Left lung (tissue), 1 donor: ENCODE measurements around a stretch of chr1.

GRCh38 chr1:7267486-7267865 is 482.2 kb downstream of the CAMTA1 start:
- PRO-cap, result no peak

DNA sequence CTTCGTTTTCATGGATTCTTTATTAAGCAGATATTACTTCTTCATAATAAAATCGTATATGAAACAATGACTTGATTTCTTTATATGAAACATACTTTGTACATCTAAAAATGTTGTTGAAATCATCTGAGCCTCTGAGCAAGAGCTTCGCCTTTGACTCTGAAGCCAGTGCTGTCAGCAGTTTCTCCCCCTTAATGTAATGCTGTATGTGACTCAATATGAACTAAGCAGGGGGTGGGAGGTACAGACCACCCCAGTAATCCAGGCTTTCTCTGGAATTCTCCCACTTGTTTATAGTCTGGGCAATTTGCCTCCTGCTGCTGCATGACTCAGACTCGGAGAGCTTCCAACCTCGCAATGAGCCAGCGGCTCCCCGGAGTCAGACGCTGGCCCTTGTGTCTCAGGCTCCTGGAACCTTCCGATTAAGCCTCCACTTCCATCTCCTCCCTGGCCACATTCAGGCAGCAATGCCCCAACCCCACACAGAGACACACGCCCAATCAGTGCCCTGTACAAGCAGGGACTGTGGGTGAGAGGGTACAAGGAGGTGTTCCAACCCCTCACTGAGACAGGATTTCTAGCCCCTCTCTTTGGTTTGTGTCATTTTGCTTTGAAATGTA is 471.8 kb upstream of the VAMP3 start:
- PRO-cap, result no peak

GRCh38 chr1:7648772-7649347 is 122.2 kb upstream of the VAMP3 start:
- PRO-cap, result no peak

GRCh38 chr1:7678701-7679099 is 92.4 kb upstream of the VAMP3 start:
- PRO-cap, result no peak

GRCh38 chr1:7781476-7782807 is 2.1 kb upstream of the PER3 start:
- PRO-cap, result no peak

DNA sequence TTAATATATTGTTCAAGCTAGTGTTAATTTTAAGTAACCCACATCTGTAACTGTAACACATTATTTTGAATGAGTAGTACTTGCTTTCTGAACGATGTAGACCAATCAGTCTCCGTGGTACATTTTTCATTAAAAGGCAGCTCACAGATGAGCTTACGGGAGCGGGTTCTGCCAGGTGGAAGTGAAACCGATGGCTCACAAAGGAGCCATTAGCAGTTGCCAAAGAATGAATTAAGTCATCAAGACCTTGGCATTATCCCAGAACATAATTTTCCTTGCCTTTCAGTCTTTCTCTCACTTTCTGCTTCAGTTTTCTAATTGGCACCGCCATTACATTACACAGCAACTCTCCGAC is 33.5 kb upstream of the UTS2 start:
- PRO-cap, result no peak

- PRO-cap, result no peak
These were observed 1.2 kb downstream of the PARK7 start for GRCh38 chr1:7962624-7963110.

GRCh38 chr1:8010006-8010895 is 15.9 kb downstream of the ERRFI1 start:
- PRO-cap, result no peak

DNA sequence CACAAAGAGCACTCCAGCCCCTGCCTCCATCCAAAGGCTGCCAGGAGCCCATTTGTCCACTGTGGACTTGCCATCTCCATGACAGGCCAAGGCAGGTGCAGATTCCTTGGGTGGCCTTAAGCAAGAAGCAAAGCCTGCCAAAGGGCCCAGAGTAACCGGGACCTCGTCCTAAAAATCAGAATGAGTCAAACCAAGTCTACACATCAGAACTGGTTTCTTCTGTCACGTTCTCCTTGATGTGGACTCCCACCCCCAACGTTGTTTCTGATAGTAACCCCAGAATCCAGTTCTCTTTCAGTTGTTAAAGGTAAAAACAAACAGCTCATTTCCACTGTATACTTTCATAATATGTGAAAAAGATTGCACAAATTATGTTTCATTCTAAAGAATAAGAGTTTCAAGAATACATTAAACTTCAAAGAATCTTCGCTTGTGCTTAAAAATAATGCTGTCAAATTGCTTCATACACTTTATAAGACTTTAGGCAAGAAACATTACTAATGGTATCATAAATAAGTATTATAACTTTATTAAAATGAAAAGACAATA is 14.8 kb downstream of the ERRFI1 start:
- PRO-cap, result unidirectional peak, minus-strand start at position 257 of the sequence; unidirectional peak, minus-strand start at position 339 of the sequence

DNA sequence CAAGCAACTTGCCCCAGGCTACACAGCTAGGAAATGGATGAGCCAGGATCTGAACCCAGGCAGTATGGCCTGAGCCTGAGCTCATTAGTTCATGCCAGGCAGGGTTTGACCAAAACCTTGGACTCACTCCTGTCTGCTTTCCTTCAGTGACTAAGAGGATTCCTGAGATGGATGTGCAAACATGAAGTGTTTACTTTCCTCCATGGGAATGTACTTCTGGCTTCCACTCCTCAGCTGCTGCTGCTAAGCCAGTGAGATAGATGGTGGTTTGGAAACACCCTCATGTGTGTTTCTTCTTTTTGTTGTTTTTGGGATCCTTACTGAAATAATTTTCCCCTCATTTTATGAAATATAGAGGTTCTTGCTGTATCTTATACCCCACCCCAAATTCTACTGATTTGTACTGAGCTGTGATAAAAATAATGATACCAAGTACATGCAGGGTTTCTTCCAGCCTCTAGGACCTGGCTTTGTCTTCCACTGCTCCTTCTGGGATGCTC is 35.2 kb upstream of the ERRFI1 start:
- PRO-cap, result no peak

DNA sequence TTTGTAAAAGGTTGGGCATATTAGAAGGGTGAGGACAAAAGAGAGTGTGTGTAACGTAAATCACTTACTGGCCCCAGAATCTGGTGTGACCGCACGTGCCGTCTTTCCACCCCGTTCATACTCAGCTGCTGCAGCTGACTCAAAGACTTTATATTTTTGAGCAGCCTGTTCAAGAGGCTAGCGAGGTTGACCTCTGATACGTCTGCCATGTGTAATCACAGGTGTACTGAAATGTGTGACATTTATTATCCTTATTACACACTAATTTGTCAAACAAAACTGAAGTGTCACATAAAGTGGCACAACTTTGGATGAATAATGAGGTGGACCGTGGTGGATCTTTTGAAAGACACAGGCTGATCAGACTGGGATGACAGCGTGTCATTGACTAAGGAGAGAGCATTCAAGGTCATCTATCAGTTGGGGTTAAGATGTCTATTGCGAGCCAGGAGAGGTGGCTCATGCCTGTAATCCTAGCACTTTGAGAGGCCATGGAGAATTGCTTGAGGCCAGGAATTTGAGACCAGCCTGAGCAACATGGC is 66.7 kb upstream of the ERRFI1 start:
- PRO-cap, result no peak

GRCh38 chr1:8360924-8361727 is 43.2 kb downstream of the SLC45A1 start:
- PRO-cap, result no peak

- PRO-cap, result no peak
These were observed 53.2 kb downstream of the SLC45A1 start for GRCh38 chr1:8370885-8371658.

- PRO-cap, result bidirectional peak, plus-strand start at chr1:8373800, minus-strand start at chr1:8373659
These were observed 56.1 kb downstream of the SLC45A1 start for GRCh38 chr1:8373548-8374822.

DNA sequence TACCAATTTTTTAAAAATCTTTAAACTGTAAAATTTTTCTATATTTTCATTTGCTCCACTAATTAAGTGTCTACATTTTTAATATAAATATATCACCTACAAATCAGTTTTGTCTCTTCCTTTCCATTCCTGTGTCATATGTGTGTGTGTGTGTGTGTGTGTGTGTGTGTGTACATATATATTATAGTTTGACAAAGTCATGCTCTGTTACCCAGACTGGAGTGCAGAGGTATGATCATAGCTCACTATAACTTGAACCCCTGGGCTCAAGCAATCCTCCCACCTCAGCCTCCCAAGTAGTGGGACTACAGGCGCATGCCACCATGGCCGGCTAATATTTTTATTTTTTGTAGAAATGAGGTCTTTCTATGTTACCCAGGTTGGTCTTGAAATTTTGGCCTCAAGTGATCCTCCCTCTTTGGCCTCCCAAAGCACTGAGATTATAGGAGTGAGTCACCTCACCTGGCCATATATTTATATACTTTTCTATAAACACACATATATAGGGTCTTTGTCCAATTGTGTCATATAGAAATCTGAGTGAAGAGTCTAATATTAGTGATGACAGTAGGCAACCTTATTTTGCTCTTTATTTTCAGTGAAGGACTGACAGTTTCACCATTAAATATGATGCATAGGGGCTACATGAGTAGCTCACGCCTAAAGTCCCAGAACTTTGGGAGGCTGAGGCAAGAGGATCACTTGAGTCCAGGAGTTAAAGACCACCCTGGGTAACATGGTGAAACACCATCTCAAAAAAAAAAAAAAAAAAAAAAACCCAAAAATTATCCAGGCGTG is 82.4 kb downstream of the SLC45A1 start:
- PRO-cap, result no peak

DNA sequence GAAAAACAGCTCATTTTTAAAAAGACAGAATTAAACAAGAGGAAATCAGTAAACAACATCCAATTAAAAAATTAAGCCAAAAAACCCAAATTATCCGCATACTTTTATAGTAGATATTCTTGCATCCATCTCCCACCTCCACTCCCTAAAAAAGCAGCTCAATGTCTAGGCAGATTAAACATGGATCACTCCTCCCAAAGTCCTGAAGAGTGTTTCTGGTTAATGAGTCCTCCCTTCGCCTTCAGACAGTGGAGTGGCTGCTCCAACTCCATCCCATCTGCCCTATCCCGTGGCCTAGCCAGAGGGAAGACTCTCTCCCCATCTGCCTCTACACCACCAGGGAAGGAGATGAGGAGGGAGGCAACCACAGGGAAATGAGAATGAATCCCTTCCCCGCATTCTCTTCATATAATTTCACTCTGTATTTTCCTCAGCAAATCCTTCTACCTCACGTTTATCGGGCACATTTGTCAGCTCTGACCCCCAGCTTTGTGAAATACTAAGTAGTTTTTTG is 103.8 kb downstream of the SLC45A1 start:
- PRO-cap, result no peak

DNA sequence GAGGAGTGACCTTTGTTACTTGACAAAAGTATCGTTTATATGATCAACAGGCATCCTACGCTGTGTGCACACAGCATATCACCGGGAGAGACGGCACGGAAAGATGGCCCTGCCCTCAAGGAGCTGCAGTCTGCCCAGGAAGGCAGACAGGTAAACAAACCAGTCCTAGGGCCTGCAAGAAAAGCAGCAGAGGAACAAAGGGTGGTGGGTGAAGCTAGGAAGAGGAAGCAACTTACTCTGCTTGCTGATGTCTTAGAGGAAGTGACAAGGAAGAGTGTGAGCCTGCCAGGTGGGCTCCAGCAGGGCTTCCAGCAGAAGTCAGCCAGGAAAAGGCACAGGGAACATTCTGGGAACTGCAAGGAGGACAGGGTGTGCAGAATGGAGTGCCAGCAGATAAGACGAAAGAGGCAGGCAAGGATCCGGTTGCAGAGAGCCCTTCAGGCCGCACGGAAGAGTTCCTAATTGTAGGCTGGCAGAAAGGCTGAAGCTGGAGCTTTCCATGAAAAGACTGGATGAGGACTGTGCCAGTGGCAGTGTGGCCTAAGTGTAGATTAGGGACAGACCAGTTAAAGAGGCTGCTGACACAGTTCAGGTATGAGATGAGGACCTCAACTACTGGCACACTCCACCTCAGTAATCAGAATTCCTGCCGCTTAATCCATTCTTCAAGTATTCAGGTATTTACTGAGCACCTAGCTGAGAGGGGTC is 106.8 kb downstream of the SLC45A1 start:
- PRO-cap, result bidirectional peak, plus-strand start at position 197 of the sequence, minus-strand start at position 92 of the sequence

DNA sequence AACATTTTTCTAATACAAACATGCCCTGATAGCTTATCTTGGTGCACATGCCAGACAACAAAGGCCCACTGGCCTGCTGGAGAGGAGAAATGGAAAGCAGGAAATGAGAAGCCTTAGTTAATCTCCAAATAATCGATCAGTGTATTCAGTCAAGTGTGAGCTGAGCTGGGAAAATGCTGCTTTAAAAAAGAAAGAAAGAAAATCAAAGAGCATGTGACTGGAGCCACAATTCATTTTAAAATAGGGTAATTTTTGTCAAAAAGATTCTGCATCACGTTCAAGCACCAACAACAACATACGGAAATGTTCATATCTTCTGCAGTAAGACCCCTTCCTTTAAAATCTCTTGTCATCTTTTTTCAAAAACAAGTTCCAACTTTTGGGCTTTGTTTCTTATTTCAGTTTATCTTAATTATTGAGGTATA is 245.7 kb downstream of the RERE start:
- PRO-cap, result no peak

GRCh38 chr1:8604113-8604703 is 213.2 kb downstream of the RERE start:
- PRO-cap, result no peak

GRCh38 chr1:8663032-8663799 is 154.2 kb downstream of the RERE start:
- PRO-cap, result no peak